ENCODE measurements around a stretch of chr2.

GRCh38 chr2:10810037-10810551 is 2.5 kb downstream of the PDIA6 start:
- PRO-cap, result no peak

DNA sequence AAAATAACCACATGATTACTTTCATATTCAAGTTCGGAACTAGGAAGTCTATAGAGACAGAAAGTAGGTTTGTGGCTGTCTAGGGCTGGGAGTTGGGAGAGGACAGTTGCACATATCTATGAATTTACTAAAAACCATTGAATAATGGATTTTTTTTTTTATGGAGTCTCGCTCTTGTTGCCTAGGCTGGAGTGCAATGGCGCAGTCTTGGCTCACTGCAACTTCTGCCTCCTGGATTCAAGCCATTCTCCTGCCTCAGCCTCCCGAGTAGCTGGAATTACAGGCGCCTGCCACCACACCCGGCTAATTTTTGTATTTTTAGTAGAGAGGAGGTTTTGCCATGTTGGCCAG is 13.6 kb upstream of the PDIA6 start:
- PRO-cap, result no peak

- PRO-cap, result no peak
Measured at GRCh38 chr2:10864485-10864864, 47.3 kb upstream of the KCNF1 start.

GRCh38 chr2:10880565-10880999 is 31.2 kb upstream of the KCNF1 start:
- PRO-cap, result no peak

DNA sequence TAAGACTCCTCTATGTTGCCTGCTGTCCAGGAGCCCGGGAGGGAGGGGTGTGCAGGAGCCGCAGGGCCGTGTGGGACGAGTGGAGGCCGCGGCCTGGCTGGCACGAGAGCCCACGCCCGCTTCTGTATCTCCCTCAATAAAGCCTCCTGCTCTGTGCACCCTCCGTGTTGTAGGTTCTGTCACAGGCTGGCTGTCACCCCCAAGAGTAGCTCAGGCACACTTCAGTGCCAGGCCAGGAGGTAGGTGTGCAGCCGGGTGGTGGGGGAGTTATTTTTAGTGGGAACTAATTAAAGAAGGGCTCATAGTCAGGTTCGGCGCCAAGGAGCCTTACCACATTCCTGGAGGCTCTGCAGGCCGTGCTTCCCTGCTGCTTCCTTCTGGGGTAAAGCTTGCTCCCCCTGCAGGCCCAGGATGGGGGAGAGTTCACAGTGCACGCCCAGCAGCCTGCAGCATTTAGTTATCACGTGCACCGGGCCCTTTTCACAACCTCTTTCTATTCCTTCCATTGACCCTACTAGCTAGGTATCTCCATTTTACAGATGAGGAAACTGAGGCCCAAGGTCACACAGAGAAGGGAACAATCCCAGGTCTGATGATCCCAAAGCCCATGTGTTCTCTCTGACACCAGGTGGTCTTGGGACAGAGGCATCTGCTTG is 2.5 kb downstream of the KCNF1 start:
- PRO-cap, result no peak

- PRO-cap, result bidirectional peak, plus-strand start at chr2:10983748, minus-strand start at chr2:10983441
Measured at GRCh38 chr2:10983071-10983968, 71.6 kb downstream of the KCNF1 start.

DNA sequence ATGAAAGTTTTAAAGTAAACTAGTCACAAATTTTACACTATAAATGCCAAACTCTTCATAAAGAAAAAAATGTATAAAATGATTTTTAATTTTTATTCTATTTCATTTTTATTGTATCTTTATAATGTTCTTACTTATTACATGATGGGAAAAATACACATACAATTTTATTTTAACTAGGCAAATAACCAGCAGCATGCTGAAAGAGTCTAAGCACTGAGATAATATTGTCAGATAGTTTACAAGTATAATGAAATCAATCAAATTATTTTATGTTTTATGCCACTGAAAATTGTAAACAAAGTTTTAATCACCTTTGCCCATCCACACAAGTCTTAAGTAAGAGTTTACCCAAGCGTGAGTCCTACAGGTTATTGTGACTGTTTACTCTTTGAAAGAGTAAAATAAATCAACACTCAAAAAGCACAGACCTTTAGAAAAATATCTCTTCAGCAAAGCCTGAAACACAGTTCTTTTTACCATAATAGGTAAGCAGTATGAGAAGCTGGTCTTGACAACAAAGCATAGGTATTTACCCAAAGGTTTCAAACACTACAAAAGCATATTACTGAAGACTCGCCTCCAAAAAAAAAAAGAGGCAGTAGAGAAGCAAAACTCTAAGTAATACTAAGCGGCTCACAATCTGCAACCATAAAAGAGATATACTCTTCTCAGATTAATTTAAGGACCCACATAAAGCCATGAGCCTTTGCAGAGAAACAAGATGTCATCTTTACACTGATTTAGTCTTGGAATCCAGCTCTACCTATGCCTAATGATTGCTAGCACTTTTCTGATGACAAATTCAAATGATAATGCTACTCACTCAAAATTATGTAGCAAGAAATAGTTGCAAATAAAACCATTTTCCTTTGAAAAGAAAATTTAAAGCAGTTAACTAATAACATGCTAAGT is 3.7 kb downstream of the ROCK2 start:
- PRO-cap, result no peak

- PRO-cap, result unidirectional peak, minus-strand start at chr2:11386405
Measured at GRCh38 chr2:11386207-11386695, 41.8 kb upstream of the ROCK2 start.

DNA sequence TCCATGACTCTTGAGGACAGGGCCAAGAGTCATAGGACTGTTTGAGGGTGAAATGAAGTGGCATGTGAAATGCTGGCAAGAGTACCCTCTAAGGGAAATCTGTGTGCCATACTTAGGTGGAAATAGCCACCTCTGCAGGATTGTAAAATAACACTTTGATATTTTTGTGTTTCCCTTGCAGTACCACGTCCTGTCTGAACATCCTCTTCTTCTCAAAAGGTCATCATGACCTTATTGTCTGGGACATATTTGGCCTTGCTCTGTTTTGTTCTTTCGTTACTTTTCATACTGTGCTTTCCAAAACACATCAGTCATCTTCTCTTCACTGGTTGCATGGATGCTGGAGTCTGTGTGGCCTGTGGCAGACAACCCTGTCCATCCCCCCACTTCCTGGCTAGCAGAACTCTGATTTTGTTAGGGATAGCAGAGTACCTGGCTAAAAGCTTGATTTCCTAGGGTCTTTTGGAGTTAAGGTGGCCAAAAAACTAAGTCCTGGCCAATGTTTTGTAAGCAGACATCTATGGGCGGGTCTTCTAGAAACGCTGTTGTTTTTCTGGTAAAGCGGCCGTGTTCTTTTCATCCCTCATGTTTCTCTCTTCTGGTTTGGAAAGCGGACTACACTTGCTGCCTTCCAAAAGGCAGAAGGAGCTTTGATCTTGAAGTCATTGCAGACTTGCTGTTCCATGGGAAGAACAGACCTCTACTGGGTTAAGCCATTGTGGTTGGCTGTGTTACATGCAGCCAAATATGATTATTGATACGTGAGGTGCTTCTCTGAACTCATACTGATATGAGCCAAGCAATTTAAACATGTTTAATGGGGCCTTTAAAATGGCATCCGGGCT is 9.2 kb upstream of the GREB1 start:
- PRO-cap, result no peak

- PRO-cap, result no peak
Measured at GRCh38 chr2:11540339-11540885, 6.6 kb downstream of the GREB1 start.

DNA sequence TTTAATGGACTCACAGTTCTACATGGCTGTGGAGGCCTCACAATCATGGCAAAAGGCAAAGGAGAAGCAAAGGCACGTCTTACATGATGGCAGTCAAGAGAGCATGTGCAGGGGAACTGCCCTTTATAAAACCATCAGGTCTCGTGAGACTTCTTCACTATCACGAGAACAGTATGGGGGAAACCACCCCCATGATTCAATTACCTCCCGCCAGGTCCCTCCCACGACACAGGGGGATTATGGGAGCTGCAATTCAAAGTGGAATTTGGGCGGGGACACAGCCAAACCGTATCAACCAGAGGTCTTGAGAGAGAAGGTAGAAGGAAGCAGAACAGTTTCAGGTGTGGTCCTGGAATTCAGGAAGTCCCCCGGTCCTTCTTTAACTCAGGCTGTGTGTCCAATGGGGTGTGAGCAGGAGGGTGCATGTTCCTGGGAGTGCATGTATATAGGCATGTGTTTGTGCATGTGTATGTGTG is 46.2 kb downstream of the GREB1 start:
- PRO-cap, result no peak

DNA sequence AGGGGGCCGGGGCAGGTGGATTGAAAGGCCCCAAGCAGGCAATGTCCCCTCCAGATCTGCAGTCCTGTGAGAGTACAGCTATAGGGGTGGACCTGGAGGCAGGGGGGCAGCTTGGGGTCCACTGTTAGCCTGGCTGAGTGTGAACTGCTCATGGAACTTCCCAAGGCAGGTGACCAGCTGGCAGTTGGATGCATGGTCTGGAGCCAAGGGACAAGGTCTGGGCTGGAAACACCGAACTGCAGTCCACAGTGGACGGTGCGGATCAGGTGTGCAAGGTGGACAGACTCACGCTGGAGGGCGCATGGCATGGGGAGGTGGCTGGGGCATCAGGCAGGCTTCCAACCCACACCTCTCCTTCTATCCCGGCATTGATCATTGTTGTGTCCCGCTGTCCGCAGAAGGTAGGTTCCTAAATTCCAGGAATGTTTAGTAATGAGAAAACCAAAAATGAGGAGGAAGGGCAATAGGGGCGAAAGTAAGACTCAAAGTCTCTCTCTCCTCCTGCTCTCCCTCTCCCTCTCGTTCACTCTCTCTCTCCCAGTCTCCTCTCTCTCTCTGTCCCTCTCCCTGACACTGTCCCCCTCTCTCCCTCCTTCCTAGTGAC is 30.4 kb upstream of the LPIN1 start:
- PRO-cap, result no peak

GRCh38 chr2:11784667-11785306 is 38.4 kb downstream of the LPIN1 start:
- PRO-cap, result no peak

DNA sequence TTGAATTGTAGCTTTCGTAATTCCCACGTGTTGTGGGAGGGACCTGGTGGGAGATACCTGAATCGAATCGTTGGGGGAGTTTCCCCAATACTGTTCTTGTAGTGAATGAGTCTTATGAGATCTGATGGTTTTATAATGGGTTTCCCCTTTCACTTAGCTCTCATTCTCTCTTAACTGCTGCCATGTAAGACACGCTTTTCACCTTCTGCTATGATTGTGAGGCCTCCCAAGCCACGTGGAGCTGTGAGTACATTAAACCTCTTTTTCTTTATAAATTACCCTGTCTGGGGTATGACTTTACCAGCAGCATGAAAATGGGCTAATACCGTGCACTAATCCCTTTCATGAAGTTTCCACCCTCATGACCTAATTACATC is 120.6 kb downstream of the LPIN1 start:
- PRO-cap, result no peak

DNA sequence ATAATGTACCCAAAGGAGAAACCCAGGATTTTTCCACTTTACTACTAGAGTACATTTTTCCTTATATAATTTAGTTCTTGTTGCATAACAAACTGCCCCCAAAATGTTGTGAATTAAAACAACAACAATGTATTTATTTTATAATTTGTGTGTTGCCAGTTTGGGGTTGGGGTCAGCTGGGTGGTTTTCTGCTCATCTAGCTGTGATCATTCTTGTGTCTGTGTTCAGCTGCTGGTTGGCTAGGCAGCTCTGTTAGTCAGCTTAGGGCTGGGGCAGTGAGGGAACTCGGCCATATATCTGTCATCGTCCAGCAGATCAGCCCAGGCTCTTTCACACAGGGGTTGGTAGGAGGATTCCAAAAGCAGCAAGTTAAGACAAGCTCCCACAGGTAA is 121.4 kb downstream of the LPIN1 start:
- PRO-cap, result no peak

DNA sequence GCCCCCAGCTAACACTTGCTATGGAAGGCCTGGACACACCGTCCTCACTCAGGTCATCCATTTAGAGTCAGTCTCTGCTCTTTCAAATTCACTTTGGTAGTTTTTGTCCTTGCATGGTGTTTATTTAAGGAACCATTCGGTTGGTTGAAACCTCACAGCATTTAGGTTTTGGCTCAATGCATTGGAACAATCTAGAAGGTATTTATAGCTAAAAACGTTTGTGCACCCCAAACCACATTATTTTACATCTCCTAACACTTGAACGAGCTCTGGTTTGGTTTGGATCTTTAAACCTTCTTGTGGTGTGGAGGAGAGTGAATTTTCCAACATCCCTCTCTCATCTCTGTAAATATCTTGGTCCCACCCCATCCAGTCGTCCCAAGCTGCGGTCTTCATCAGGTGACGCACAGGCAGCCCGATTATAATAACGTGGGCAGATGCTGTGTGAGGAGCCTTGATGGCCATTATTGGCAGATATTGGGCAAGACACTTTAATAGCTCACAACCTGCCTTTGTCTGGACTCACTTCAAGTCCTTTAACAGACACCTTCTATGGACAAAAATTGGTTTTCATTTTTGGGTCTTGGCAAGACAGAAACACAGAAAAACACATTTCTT is 288.0 kb downstream of the LPIN1 start:
- PRO-cap, result no peak

GRCh38 chr2:12534387-12535181 is 182.2 kb upstream of the TRIB2 start:
- PRO-cap, result no peak

GRCh38 chr2:12604393-12604823 is 112.3 kb upstream of the TRIB2 start:
- PRO-cap, result no peak

DNA sequence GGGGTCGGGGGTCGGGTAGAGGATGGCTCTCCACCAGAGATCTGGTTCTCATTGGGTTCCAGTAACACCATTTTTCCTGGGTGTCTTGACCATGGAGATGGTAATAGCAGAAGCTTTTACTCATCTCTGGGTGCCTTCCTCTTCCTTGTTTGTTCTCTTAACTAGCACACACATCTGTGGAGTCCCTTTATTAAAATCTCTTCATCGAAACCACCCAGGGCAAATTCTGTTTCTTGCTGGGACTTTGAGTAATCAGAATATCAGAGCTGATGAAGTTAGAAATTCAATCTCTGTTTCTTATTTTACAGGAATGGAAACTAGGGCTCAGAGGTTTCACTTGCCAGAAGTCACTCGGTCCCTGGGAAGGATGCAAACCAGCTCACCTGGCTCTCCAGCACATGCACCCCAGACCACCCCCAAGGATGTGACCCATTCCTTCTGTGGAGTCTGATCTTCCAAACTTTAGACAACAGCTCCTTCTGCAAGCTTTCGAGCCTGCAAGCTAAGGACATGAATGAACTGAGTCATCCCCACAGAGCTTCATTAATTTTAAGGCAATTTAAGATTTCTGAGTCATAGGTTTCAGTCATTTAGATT is 14.8 kb upstream of the TRIB2 start:
- PRO-cap, result no peak

GRCh38 chr2:12710225-12710945 is 6.4 kb upstream of the TRIB2 start:
- PRO-cap, result no peak

Data from gallbladder (tissue), 1 donor.